Placental epithelial cell (primary cell): ENCODE measurements around the gene SEPTIN11.

DNA sequence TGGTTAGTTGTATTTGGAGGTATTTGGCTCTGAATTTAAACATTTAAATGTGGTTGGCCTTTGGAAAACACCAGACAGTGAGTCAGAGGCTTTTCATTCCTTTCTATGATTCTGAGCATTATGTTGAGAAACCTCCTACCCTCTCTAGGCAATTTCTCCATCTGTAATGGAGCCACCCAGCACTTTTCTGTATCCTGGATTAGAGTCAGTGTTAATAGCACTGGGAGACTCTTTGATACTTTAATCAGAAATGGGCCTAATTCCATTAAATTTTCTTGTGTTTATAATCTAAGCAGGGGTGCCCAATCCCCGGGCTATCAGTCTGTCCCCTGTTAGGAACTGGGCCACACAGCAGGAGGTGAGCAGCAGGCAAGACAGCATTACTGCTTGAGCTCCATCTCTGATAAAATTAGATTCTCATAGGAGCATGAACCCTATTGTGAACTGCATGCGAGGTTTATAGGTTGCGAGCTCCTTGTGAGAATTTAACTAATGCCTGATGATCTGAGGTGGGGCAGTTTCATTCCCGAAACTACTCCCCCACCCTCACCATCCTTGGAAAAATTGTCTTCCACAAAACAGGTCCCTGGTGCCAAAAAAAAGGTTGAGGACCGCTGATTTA lies 48.2 kb downstream of the CXCL1 start:
- CAGE, long polyA plus RNA = no peak

DNA sequence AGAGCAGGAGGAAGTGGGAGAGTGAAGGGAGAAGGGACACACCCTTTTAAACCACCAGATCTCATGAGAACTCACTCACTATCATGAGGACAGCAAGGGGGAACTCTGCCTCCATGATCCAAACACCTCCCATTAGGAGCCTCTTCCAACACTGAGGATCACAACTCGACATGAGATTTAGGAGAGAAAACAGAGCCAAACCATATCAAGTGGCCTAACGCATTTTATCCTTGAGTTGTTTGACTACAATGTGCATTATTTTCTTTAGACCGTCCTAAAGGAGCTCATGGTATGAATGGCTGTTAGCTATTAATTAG lies 19.8 kb downstream of the CXCL2 start:
- CAGE, long polyA plus RNA = no peak

DNA sequence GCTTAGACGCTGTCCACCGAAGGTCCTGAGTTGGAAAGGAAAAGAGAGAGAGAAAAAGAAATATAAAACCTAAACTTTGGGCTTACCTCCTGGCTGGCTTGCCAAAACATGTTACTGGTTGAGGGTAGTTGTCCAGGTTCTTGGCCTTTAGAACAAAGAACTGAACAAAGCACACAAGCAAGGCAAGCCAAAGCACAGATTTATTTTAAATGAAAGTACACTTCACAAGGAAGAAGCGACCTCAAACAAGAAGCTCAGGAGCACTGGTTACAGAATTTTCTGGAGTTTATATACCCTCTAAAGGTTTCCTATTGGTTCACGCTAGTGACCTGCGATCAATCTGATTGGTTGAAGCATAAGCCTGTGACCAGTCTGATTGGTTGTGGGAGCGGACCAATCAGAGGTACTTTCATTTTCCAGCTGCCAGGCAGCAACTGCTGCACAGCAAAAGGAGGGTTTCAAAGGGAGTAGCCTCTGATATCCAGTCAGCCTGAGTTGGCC lies 4.7 kb upstream of the AREG start:
- CAGE, long polyA plus RNA = no peak

DNA sequence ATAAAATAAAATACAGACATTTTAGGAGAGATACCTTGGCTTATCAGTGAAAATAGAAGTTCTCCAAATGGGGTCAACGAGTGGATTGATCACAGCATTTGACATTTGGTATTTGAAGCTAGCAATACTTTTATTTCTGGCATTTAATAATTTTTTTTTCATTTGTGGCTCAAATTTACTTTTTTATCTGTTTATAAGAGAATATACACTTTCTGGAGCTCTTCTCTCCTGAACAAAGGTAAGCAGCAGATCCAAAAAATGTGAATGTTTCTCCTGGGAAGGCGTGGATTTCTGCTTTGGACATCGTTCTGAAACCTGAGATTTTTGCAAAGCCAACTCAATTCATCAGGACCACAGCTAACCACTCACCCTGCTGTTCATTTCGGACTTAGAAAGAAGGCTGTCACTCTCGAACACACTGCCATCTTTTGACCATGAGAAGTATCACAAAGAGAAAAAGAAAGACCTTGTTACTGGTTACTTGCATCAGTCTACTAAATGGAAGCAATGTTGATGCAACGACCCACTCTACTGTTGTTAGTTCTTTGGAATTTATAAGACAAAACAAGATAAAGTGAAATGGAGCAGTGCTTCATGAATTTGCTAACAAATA lies 86.8 kb downstream of the AREG start:
- CAGE, long polyA plus RNA = no peak

DNA sequence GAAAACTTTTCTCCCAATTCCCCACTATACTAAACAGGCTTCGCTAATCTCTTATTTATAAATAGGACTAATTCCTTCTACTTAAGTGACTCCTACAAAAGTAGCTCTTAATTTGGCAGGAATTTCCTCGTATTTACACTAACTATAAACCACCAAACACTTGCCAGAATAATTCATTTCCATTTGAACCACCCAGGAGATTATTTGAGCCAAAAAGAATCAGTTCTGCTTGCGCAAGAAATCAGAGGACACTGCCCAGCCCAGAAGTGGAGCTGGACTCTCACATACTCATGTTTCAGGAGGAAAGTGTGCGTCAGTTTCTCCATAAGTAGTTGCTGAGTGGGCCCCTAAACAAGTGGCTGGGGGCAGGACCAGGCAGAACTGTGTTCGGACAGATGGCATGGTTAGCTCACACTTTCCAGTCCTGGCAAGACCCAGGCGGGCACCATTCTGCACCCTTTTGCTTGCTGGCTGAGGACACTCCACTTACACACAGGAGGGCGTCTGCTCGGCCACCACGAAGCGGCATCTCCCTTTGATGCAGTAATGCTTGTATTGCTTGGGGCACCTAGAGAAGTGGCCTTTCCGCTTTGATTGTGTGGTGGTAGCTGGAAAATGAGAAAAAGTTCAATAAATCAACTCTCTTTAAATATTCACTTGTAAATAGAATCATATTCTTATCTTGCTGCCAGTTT lies 38.8 kb downstream of the BTC start:
- CAGE, long polyA plus RNA = no peak

DNA sequence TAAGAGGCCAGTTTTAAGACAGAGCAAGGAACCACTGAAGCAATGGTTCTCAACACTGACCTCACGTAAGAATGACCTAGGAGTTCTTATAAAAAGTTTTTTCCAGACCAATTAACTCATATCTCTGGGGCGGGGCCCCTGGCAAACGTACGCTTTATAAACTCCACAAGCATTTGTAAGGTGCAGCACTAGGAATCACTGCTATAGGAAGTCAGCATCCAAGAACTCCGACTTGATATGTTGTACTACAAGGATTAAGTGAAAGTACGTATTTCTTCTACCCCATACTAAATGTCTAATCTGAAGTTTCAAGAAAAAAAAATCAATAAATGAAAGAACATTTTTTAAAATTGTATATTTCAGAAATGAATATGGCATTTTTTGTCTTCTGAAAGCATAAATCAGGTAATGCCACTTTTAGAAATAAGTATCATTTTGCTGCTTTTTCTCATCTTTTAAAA lies 269.8 kb downstream of the RCHY1 start:
- CAGE, long polyA plus RNA = no peak

- CAGE, long polyA plus RNA = no peak
These were observed 6.0 kb downstream of the ODAPH start for GRCh38 chr4:75561815-75562330.

- CAGE, long polyA plus RNA = no peak
These were observed 1.3 kb downstream of the USO1 start for GRCh38 chr4:75725540-75726142.

DNA sequence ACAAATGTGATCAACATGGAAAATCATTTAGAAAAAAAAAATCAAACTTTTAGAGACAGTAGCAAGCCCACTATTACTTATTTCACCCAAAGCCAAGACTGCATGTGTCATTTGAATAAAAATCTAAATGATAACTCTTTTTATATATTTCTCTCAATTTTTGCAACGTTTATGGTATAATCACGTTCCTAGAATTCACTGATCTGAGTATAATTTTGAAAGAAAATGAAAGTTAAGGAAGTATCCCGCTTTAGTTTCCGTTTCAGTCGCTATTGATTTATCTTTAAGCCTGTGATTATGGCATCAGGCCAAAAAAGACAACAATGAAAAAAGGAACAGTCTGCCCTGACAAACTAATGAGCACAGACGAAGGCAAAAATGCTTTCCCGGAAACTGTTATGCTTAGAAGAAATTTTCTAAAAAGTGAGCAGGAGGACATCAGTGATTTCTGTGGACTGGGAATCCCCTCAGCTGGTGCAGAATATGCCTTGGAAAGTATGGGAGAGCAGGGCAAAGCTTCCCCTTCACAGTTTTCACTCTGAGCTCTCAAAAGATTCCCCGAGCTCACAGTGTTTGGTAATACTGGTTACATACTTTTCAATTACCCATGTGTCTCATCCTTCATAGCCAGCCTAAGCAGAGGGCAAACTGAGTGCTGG lies 5.0 kb upstream of the CXCL10 start:
- CAGE, long polyA plus RNA = no peak

DNA sequence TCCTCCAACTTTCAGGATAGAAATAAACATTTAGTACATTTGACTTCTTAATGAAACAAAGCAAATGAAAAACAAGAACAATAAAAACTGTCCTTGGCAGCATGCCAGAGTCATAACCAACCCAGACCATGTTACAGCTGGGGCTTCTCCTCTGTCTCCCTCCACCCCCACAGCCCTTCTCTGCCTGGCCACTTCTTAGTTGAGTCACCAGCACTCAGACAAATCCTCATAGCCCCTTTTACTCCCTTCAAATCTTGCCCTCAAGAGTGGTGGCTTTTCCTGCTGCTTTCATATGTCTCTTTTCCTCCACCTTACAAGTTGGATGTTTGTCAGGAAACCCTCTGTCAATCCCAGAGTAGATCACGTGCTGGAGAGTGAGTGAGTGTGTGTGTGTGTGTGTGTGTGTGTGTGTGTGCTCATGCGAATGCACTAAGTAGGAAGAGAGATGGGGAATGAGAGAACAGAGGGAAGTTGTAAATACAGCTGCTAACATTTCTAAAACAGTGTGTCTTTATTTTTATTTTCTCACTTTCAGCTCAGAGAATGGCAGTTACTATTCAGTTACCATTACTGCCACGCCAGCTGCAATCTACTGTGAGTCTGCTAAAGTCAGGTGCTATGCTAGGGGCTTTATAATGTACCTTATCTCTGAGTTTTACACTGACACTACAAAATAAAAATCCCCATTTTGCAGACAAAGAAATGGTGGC lies 15.0 kb downstream of the SCARB2 start:
- CAGE, long polyA plus RNA = no peak

DNA sequence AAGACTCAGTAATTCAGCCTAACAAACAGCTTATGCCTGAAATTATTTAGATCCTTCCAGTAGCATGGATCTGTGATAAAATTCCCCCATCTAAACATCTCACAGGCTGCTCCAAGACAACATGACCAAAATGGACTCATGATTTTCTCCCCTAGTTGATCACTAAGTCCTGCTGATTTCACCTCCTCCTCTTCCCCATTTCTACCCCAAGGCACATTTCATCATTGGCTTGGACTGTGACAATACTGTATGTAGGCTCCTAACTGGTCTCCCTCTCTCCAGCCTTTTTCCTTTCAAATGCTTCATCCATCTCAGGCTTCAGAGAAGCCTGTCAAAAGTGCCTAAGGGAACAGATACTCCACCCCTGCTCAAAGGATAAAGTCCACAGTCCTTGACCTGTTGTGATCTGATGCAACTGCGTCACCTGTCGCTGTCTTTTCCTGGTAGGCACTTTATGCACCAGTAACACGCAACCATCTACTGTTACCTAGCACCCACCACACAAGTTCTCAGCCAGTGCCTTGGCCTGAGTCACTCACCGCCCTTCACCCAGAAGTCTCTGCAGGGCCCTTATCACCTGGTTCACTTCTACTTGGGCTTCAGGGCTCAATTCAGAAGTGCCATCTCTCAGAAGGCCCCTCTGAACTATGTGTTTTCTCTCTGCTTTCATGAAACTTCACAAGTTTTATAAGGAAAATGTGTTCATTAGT lies 12.8 kb downstream of the SCARB2 start:
- CAGE, long polyA plus RNA = no peak

DNA sequence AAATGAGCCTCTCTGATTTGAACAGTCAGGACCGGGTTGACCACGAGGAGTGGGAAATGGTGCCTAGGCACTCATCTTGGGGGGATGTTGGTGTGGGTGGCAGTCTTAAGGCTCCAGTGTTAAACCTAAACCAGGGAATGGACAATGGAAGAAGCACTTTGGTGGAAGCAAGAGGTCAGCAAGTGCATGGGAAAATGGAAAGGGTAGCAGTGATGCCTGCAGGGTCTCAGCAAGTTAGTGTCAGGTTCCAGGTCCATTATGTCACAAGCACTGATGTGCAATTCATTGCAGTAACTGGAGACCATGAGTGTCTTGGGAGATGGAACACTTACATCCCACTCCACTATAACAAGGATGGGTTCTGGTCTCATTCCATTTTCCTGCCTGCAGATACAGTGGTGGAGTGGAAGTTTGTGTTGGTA lies 3.0 kb downstream of the STBD1 start:
- CAGE, long polyA plus RNA = no peak

- CAGE, long polyA plus RNA = no peak
These were observed 18.9 kb downstream of the SHROOM3 start for GRCh38 chr4:76453832-76454341.

DNA sequence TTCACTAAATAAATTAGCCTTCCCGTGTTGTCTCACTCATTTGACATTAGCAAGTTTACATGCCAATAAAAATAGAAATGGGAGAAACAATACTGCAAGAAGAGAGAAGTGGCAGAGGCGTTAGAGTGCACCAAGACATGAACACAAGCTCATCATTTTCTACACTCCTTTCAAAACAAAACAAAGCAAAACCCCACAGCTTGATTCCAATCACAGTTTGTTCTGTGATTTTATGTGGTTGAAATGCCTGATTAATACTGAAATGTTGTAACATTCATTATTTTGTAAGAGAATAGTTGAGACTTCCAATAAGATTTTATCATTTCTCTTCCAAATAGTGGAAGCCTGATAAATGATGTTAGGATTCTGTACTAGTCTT lies 136.4 kb downstream of the SHROOM3 start:
- CAGE, long polyA plus RNA = no peak

- CAGE, long polyA plus RNA = no peak
These were observed 144.4 kb downstream of the SHROOM3 start for GRCh38 chr4:76579452-76579792.

GRCh38 chr4:76621003-76621534 lies 186.0 kb downstream of the SHROOM3 start:
- CAGE, long polyA plus RNA = no peak

- CAGE, long polyA plus RNA = no peak
These were observed 230.2 kb downstream of the SHROOM3 start for GRCh38 chr4:76665084-76665726.

- CAGE, long polyA plus RNA = no peak
These were observed 188.4 kb downstream of the SOWAHB start for GRCh38 chr4:76709406-76710079.

- CAGE, long polyA plus RNA = no peak
These were observed at the start of gene SEPTIN11 for GRCh38 chr4:76949338-76950135. Gene SEPTIN11, plus strand, starts transcription at chr4:76949752.

GRCh38 chr4:77152461-77152845 lies 4.6 kb upstream of the CCNG2 start:
- CAGE, long polyA plus RNA = no peak